Endometrial microvascular endothelial cells (primary cell): ENCODE measurements around the gene EHF.

GRCh38 chr11:33893499-33894595 is 2.0 kb upstream of the LMO2 start:
- RAMPAGE, long total RNA, result no peak

DNA sequence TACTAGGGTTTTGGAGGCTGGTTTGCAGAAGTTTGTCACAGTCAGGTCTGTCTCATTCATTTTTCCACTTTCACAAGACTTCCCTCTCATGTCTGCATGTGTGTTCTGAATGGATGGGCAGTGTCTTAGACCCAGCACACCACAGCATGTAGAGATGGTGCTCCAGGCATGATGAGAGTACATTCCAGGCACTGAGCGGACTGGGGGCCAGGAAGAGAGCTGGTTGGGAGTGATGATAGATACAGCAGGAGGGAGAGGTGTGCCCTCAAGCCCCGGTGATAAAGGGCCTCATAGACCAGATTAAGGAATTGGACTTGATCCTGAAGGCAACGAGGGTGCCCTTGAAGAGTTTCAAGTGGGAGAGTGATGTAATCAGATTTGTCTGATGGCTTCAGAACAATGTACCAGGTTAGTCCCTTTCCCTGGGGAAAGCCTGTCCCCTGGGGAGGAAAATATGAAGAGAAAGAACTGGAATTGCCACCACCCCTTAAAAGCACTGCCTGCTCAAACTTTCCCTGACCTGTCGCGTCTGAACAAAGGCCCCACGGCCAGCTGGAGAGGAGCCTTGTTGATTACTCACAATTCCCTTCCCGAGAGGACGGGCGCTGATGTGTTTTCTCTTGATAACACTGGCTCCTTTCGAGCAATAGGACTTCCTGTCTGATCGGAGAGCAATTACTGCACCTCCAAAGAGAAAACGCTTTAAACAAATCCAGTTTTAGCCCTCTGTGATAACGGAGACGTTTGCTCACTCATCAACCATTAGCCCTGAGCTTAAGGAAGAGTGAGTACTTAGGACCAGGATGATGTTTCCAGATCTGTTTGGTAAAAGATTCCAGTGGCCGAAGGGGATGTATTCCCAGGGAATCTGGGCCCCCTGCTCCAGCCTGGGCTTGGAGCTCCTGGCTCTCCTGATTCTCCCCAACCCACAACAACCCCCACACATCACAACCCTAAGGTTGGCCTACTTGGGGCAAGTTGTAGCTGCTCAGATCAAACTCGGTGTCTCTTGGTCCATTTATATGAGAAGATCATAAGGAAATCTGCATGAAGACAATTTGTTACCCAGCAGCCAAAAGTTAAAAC is 45.3 kb upstream of the LMO2 start:
- RAMPAGE, long total RNA, result no peak

GRCh38 chr11:34051939-34052677 is 577 bp downstream of the CAPRIN1 start:
- RAMPAGE, long total RNA, result start-site peak on the plus strand at chr11:34052355-34052624, 232 and 242 reads in 2 replicates

DNA sequence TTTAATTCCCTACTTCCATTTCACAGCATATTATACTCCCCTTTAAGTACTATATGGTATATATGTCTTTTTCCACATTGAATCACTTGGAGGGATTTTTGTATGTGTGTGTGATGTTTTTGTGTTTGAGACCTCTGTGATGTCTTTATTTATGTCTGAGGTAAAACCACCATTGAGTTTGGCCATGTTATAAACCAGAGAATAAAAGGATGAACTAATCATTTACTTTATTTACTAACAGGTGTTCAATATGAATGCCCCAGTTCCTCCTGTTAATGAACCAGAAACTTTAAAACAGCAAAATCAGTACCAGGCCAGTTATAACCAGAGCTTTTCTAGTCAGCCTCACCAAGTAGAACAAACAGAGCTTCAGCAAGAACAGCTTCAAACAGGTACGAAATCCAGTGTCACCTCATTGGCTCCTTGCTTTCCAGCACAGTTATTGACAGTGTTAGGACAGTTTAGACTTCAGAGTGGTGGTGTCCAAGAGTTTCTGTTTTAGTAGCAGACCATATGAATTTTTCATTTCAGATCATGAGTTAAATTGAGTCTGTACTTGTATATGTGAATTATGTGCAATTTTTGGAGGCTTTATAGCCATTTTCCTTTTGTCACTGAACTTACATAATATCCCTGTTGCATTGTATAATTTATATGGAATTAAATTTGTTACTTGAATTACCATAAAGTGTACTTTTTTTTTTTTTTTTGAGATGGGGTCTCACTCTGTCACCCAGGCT is 13.6 kb upstream of the NAT10 start:
- RAMPAGE, long total RNA, result no peak

DNA sequence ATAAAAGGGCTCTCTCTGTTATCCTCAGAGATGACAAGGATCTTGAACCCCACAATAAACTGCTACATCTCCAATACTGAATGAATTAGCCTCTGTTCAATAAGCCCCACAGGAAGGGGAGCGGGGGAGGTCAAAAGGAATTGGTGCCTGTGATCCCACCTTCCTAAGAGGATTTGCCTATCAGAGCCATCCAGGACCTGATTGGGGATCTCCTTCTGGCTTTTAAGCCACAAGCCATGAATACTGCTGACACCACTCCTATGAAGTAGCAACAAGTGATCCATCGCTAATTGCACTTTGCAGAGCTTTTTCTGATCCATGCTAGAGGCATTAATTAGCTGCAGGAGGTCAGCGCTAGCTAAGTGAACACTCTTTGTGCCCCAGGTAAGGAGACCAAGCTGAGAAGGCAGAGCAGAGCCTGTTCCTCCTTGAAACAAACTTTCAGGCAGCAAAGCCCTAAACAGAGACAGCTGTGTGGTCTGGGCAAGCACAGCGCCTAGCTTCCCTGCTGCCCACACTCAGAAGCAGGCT is 122.3 kb downstream of the ABTB2 start:
- RAMPAGE, long total RNA, result no peak

GRCh38 chr11:34263275-34263852 is 94.4 kb downstream of the ABTB2 start:
- RAMPAGE, long total RNA, result no peak

GRCh38 chr11:34266555-34267404 is 91.0 kb downstream of the ABTB2 start:
- RAMPAGE, long total RNA, result no peak

- RAMPAGE, long total RNA, result no peak
Measured at GRCh38 chr11:34349794-34350349, 7.9 kb downstream of the ABTB2 start.

- RAMPAGE, long total RNA, result no peak
Measured at GRCh38 chr11:34415565-34415978, 23.2 kb upstream of the CAT start.

DNA sequence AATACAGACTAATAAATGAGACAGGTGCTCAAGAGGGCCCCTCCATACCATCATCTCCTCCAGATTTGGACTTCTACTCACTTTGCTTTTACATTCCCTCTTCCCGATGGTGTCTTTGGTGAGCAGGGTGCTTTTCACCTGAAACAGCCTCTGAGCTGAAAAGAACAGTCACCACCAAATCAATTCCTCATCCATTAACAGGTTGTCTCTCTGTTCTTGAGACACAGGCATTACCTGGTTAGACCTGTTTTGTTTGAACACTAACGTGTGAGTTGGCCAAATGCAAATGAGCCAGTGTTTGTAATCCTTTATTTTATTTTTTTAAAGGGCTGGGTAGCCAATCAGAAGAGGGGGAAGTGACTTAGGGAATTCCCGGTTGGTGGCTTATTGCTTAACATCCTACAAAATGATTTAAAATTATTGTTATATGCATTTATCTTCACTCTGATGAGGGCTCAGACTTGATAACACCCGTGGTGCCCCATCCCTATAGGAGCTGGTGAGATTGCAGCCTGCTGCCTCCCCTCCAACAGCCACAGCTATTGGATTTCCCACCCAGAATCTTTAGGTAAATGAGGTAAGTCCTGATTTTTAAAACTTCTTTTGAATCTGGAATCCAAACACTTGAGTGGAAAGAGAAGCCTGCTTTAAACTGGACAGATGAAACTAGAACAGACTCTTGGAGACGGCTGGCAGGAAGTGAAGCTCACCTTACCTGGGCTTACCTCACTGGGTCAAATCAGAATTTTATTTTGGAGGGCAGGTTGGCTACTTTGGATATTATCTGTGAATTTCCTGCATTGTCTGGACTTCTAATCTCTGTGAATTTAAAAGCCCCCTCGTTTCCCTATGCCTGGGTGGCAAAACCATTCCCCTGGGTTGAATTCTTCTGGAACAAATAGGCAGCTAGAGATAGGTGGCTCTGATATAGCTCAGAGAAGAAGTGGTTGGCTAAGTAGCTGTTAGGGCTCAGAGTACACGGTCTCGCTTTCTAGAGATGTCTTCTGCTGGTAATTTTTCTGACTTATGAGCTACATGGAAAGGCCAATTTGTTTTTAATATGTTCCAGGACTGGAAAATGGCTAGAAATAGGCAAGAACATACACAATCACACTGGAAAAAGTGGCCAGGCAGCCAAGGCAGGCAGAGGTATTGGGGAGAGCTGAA is at the start of gene EHF:
Gene EHF, plus strand, starts transcription at position 442 of the 1,167 bp plus-strand sequence.
- RAMPAGE, long total RNA, result no peak

DNA sequence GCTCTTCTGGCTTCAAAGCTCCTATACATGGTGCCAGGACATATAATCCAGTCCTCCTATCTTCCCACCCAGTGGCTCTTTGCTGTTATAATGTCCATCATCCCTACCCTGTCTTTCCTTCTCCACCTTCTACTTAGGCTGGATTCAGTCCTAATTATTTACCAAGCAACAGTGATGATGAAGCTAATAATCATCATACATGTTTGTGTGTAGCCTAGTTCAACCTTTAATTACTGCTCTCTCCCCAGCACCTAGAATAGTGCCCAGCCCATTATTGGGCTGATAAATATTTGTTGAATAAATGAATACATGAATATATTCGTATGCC is 20.1 kb downstream of the EHF start:
- RAMPAGE, long total RNA, result no peak

- RAMPAGE, long total RNA, result no peak
Measured at GRCh38 chr11:34651444-34651905, 30.6 kb downstream of the EHF start.

- RAMPAGE, long total RNA, result no peak
Measured at GRCh38 chr11:34784236-34784564, 132.0 kb downstream of the APIP start.

DNA sequence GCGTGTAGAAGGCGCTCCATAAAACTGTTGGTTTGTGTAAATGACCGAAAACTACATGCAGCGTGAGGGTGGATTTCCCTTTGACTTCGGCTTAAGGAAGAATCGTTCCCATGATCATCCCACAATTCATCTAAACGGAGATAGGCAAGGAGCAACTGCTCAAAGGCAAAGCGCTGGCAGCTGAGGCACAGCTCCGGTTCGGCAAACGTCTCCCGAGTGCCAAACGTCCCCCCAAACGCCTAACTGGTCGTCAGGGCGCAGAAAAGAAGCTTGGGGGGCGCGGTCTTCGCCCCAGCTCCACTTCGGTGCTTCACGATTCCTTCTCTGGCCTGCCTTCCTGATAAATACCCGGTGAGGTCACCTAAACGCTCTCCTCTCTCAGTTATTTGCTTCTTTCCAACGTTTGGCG is 587 bp downstream of the APIP start:
- RAMPAGE, long total RNA, result no peak

GRCh38 chr11:35083110-35084412 is 55.4 kb upstream of the CD44 start:
- RAMPAGE, long total RNA, result no peak

- RAMPAGE, long total RNA, result no peak
Measured at GRCh38 chr11:35153866-35154291, 14.9 kb downstream of the CD44 start.

- RAMPAGE, long total RNA, result no peak
Measured at GRCh38 chr11:35189540-35190301, 50.8 kb downstream of the CD44 start.

GRCh38 chr11:35524446-35524824 is 981 bp downstream of the PAMR1 start:
- RAMPAGE, long total RNA, result no peak

DNA sequence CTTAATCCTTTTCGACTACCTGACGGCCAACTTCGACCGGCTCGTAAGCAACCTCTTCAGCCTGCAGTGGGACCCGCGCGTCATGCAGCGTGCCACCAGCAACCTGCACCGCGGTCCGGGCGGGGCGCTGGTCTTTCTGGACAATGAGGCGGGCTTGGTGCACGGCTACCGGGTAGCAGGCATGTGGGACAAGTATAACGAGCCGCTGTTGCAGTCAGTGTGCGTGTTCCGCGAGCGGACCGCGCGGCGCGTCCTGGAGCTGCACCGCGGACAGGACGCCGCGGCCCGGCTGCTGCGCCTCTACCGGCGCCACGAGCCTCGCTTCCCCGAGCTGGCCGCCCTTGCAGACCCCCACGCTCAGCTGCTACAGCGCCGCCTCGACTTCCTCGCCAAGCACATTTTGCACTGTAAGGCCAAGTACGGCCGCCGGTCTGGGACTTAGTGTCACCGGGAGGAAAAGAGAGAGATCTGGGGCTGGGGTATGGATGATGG is 1.3 kb downstream of the FJX1 start:
- RAMPAGE, long total RNA, result no peak

- RAMPAGE, long total RNA, result no peak
Measured at GRCh38 chr11:35715291-35715938, 52.8 kb downstream of the TRIM44 start.